ENCODE measurements around the genes DIS3L2, UGT1A9, UGT1A6 and UGT1A4.

- CAGE, long polyA plus RNA = no peak
- RRBS = no CpG with 5 or more reads among the region's 16 CpGs
Observed at GRCh38 chr2:231714510-231715093, 6.3 kb downstream of the PTMA start.

- CAGE, long polyA plus RNA = no peak
- RRBS = no CpG with 5 or more reads among the region's 14 CpGs
Observed at GRCh38 chr2:231717081-231717856, 8.9 kb downstream of the PTMA start.

DNA sequence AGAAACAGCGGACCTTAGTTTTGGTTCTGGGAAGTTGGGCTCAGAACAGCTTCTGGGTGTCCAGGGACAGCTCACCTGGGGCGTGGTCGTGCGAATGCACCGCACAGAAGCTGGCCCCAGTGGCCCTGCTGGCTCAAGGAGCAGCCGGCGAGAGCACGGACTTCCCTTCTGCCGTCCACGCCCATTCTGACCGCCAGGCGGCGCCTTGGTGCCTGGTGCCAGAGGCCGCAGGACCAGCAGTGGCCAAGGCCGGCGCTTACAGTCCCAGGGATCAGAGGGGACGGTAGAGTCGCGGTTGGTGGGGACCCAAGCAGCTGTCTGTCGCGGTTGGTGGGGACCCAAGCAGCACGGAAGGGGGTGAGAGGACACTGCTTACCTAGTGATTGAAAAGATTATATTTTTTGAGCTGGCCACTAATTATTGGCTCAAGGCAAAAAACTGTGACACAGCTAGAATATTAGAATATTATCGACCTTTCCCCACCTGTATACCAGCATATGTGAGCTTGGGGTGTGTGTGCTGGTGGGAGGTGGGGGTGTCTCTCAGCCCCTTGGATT is 25.7 kb downstream of the NPPC start:
- CAGE, long polyA plus RNA = no peak
- RRBS = 8% methylated on average over 7 of the region's 23 CpGs

DNA sequence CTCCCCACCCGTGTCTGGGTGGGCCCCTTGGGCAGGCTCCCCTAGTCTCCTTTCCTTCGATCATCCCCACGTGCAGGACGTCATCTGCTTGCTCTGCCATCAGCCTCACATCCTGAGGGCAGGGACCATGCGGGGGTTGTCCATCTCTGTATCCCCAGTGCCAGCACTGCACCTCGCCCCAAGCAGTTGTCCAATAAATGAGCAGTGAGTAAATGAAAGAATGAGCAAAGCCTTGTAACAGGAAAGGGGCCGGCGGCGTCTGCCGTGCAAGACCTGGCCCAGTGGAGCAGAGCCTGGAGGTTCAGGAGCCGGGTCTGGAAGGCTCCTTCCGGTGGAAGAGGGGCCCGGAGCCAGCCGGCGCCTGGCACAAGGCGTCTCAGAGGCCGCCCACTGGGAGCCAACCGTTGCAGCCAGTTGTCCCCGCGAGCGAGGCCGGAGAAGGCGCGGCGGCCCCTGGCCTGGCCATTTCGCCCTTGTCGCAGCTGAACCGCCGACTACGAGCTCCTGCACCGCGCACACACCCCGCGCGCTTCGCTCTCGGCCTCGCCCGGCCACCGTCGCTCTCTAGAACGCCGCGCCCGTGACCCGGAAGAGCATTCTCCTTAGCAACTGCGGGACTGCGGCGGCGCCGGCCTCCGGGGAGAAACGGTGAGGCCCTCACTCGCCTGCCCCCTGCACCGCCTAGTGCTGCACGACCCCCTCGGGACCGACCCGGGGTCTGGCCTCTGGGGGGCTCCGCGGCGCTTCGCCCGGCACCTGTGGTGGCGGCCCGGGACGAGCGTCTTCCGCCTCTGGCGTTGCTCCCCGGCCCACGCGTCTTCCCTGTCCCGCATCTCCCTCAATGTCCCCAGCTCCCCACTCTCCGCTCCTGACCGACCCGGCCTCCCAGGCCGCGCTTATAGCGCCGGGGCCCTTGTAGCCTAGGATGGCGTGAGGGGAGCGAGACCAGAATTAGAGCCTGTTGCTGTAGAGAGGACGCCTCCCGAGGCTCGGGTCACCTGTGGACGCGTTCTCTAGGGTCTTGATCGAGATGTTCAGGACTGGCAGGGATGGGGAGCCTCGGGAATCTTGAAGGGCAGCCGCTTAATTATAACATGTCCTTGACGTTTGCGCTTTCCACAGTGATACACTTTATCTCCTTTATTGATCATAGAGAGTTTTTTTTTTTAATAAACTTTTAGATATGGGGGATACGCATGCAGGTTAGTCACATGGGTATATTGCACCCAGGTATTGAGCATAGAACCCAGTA is at the start of gene DIS3L2:
Gene DIS3L2, plus strand, starts transcription at position 596 of the 1,252 bp plus-strand sequence.
- CAGE, long polyA plus RNA = start-site peak on the plus strand centred at position 620 of the sequence, 35 bp wide, 54 and 115 reads in 2 replicates
- RRBS = 1% methylated on average over 44 of the region's 94 CpGs

DNA sequence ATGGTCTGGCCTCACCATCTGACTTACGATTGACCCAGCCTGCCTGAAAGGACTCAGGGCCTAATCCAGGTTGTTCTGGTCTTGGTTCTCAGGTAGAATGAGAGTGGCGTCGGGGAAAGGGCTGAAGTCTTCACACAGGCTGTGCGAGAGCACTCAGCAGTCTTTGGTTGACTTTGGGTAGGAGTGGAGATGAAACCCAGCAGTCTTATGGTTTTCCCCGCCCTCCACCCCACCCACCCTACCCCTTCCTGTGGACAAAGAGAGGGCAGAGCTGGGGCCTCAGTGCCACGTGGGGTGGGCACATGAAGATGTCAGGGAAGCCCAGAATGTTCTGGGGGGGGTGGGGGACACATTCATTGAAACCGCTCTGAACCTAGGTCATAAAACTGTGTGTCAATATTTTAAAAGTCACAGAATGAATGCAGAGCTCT is 58.7 kb upstream of the ALPP start:
- CAGE, long polyA plus RNA = no peak
- RRBS = no CpG with 5 or more reads among the region's 7 CpGs

GRCh38 chr2:232432491-232433183 is 23.3 kb upstream of the ALPI start:
- CAGE, long polyA plus RNA = no peak
- RRBS = no CpG with 5 or more reads among the region's 18 CpGs

DNA sequence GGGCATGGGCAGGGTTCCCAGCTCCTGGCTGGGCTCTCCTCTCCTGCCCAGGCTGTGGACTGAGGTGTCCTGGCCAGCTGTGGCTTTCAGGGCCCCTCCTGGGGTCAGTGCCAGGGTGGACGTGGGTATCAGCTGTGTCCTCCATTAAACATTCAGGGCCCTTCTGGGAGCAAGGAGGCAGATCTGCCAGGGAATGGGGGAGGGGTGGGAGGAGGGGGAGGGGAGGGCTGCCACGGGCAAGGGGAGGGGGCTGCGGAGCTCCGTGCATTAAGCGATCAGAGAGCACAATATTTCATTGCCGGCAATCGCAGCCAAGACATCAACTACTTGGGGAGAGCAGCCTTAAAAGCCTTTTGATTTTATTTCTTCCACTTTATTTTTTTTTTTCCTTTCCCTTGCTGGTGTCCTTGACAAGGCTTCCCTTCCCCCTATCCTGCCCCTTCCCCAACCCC is 14.5 kb upstream of the ECEL1 start:
- CAGE, long polyA plus RNA = no peak
- RRBS = no CpG with 5 or more reads among the region's 7 CpGs

DNA sequence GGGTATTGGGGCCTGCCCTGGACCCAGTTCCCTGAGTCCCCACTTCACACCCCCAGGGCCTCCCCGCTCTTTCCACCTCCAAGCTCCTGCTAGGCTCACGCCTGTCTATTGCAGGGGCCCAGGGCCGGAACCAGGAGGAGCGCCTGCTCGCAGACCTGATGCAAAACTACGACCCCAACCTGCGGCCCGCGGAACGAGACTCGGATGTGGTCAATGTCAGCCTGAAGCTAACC is 302 bp downstream of the CHRNG start:
- CAGE, long polyA plus RNA = no peak
- RRBS = no CpG with 5 or more reads among the region's 11 CpGs

DNA sequence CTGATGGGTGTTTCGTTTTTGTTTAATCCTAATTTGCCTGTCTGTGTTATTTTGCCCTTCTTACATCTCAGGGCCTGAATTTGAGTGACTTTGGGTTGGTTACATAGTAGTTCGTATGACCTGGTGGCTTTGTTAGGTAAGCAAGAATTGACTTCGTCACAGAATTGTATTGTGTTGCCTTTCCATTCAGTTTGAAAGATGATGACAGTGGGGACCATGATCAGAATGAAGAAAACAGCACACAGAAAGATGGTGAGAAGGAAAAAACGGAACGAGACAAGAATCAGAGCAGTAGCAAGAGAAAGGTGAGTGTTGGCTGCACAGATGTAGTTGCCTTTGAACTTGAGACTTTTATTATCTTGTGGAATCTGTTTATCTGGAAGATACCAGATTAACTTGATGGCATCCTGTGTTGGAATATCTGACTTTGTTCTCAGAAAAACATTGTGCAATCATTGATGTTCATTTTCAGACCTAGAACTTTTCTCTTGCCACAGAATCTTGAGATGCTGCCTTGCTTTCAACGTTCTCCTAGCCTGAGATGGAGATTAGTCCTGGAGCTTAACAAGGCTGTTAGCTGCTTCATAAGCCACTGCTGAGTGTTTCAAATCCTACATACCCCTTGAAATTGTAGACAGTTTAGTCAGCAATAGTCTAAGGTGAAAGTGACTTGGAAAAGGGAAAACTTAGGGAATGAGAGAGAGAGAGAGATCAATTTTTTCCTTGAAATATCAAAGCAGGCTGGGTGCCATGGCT is 5.9 kb downstream of the EIF4E2 start:
- CAGE, long polyA plus RNA = no peak
- RRBS = no CpG with 5 or more reads among the region's 6 CpGs

DNA sequence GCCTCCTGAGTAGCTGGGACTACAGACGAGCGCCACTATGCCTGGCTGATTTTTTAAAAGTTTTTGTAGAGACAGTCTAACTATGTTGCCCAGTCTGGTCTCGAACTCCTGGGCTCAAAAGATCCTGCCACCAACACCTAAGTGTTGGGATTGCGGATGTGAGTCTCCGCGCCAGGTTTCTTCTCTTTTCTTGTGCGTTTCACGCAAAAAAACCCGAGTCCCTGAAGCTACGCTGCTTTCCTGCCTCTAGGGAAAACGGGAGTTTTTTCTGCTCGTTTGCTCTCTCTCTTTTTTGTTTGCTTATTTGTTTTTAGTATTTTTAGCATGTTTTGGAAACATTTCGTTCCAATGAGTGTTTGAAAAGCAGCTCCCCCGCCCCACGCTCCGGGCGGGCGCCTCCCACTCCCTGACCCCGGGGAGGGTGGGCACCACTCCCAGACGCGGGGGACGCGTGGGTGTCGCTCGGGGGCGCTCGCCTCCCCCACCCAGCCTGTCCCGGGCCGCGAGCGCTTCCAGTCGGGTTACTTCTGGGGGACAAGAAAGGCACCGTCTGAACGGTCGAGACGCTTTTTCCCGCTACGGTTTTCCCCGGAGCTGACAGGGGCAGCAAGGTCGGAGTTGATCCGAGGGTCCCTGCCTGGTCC is 538 bp upstream of the EFHD1 start:
- CAGE, long polyA plus RNA = no peak
- RRBS = 2% methylated on average over 19 of the region's 41 CpGs

DNA sequence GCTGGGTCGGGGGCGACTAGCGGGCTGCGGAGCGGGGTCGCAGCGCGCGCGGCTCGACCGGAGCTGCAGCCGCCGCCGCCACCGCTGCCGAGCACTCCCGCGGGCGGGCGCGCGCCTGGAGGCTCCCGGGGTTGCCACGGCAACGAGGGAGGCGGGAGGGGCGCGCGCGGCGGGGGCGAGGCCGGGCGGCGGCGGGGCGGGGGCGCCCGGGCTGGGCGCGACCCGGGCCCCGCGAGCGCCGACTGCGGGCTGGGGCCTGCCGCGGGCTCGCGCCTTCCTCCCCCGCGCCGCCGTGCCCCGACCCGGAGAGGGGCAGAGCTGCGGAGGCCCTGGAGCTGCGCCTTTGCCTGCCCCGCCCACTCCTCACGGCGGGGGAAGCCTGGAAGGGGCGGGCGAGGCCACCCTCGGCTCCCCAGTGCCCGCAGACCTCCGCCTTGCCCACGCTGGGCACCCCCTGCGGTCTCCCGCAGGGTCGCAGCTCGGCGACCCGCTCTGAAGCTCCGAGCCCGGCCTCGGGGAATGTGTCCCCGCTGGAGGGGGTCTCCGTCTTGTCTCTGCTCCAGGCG is 58.1 kb downstream of the SNORC start:
- CAGE, long polyA plus RNA = no peak
- RRBS = 5% methylated on average over 53 of the region's 81 CpGs

GRCh38 chr2:233076991-233077353 is 16.8 kb downstream of the INPP5D start:
- CAGE, long polyA plus RNA = no peak
- RRBS = no CpG with 5 or more reads among the region's 3 CpGs

DNA sequence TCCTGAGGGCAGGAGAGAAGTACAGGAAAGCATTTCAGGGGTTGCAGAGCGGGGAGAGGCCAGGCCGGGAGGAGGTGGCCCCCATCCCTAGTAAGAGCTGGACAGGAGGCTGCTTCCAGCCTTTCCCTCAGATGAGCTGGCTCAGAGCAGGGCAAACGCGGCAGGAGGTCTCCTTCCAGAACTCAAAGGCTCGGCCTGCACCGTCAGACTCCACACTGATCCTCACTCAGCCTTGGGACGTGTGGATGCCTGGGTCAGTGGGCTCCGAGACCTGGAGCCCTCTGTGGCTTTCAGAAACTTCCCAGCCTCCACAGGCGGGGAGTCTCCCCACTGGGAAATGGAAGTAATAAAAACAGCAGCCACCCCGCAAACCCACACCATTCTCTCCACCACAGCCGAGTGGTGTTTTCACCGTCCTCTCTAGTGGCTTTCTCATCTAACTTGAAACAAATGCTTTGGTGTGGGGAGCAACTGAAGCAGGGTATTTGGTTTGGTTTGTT is 54.3 kb downstream of the INPP5D start:
- CAGE, long polyA plus RNA = no peak
- RRBS = no CpG with 5 or more reads among the region's 12 CpGs

- CAGE, long polyA plus RNA = no peak
- RRBS = no CpG with 5 or more reads among the region's 3 CpGs
Observed at GRCh38 chr2:233133222-233133915, 73.2 kb downstream of the INPP5D start.

DNA sequence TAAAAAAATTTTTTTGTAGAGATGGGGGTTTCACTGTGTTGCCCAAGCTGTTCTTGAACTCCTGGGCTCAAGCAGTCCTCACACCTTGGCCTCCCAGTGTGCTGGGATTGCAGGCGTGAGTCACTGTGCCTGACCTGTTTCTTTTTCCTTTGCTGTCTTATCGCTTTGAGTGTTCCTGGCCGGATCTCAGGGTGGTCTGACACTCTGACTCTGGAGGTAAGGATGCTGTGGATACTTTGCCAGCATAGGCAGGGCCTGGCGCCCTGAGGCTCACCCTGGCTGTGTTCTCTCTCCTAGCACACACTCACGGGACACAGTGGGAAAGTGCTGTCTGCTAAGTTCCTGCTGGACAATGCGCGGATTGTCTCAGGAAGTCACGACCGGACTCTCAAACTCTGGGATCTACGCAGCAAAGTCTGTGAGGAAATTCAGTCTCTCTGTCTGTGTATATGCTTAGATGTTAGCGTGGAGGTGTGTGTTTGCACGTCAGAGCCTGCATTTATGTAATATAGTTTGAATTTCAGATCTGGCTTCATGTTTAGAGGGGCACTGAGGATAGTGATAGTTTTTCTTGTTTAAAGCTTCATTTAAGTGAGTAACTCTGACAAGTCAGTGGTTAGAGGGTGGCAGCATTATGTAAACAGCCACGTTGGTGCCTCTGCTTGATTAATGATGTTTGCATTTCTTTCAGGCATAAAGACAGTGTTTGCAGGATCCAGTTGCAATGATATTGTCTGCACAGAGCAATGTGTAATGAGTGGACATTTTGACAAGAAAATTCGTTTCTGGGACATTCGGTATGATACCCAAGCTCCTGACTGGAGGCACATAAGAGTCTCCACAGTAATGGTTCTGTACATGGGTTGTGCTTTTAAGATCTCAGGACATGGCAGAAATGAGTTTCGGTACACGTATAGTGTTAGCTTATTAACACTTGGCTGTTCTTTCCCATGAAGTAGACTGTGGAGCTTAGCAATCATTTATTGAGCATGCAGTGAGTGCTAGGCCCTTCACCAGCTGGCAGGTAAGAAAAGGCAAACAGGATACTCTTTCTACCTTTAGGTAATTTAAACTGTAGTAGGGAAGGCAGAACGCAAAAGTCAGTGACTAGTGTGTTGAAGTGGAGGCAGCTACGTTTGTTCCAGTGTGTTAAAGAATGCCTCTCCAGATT is 17.7 kb upstream of the SAG start:
- CAGE, long polyA plus RNA = no peak
- RRBS = no CpG with 5 or more reads among the region's 19 CpGs

GRCh38 chr2:233408514-233409146 is 54.3 kb downstream of the DGKD start:
- CAGE, long polyA plus RNA = no peak
- RRBS = no CpG with 5 or more reads among the region's 6 CpGs

- CAGE, long polyA plus RNA = no peak
- RRBS = no CpG with 5 or more reads among the region's 16 CpGs
Observed at GRCh38 chr2:233440719-233441333, 86.5 kb downstream of the DGKD start.

DNA sequence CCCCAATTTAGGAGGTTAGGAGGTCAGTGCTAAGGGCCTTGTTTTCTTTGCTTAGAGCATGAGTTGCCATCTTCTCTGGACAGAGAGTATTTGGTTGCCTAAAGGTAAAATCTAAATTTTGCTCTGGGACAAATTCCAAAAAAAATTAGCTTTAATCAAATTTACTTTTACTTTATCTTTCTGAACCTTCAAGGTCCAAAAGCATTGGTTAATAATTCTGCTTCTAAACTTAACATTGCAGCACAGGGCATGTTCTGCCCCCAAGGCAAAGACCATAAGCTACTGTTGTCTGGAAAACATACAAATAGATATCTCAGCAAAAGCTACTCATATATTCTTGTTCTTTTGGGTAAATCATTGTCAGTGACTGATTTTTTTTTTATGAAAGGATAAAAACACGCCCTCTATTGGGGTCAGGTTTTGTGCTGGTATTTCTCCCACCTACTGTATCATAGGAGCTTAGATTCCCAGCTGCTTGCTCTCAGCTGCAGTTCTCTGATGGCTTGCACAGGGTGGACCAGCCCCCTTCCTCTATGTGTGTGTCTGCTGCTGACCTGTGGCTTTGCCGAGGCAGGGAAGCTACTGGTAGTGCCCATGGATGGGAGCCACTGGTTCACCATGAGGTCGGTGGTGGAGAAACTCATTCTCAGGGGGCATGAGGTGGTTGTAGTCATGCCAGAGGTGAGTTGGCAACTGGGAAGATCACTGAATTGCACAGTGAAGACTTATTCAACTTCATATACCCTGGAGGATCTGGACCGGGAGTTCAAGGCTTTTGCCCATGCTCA is at the start of gene UGT1A9:
Gene UGT1A9, plus strand, starts transcription at position 462 of the 788 bp plus-strand sequence.
- CAGE, long polyA plus RNA = no peak
- RRBS = no CpG with 5 or more reads among the region's 4 CpGs

DNA sequence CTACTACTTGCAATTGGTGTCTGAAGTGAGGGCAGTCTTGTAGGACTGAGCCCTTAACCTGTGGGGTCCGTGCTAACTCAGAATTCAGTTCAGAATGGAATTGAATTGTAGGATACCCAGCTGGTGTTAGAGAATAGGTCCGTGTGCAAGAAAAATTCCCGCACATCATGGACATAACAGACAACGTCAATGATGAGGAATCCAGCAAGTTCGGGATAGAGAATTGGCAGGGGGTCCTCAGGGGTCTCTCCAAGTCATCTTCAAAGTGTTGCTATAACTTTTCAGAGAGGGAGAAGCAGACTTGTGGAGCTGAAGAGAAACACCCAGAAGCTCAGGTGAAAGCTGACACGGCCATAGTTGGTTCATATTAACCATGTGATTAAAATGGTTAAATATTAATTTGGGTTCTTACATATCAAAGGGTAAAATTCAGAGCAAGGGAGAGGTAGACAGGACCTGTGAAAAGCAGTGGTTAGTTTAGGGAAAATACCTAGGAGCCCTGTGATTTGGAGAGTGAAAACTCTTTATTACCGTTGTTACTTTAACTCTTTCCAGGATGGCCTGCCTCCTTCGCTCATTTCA is at the start of gene UGT1A6:
Gene UGT1A6, plus strand, starts transcription at position 442 of the 582 bp plus-strand sequence.
- CAGE, long polyA plus RNA = no peak
- RRBS = no CpG with 5 or more reads among the region's 8 CpGs

GRCh38 chr2:233718395-233718986 is at the start of gene UGT1A4:
UGT1A4 (plus strand) TSS chr2:233718736.
- CAGE, long polyA plus RNA = no peak
- RRBS = no CpG with 5 or more reads among the region's 10 CpGs

Measured in AG04450 (cell line).